CD14-positive monocyte (primary cell): ENCODE measurements around a stretch of chr6.

- CAGE, long polyA plus RNA: no peak
These were observed 8.0 kb downstream of the ARG1 start for GRCh38 chr6:131581050-131581441.

GRCh38 chr6:131586526-131587479 is 13.8 kb downstream of the ARG1 start:
- CAGE, long polyA plus RNA: no peak

GRCh38 chr6:131608902-131609609 is 19.0 kb downstream of the MED23 start:
- CAGE, long polyA plus RNA: no peak

GRCh38 chr6:131635333-131635804 is 1.7 kb upstream of the ENPP3 start:
- CAGE, long polyA plus RNA: no peak

GRCh38 chr6:131637860-131638602 is 929 bp downstream of the ENPP3 start:
- CAGE, long polyA plus RNA: no peak

DNA sequence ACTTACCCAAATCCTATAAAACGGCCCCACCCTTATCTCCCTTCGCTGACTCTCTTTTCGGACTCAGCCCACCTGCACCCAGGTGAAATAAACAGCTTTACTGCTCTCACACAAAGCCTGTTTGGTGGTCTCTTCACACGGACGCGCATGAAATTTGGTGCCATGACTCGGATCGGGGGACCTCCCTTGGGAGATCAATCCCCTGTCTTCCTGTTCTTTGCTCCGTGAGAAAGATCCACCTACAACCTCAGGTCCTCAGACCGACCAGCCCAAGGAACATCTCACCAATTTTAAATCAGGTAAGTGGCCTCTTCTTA is 49.4 kb downstream of the CCN2 start:
- CAGE, long polyA plus RNA: no peak

GRCh38 chr6:132131328-132132184 is 180.4 kb upstream of the CCN2 start:
- CAGE, long polyA plus RNA: no peak

GRCh38 chr6:132334112-132334687 is 67.1 kb downstream of the MOXD1 start:
- CAGE, long polyA plus RNA: no peak

DNA sequence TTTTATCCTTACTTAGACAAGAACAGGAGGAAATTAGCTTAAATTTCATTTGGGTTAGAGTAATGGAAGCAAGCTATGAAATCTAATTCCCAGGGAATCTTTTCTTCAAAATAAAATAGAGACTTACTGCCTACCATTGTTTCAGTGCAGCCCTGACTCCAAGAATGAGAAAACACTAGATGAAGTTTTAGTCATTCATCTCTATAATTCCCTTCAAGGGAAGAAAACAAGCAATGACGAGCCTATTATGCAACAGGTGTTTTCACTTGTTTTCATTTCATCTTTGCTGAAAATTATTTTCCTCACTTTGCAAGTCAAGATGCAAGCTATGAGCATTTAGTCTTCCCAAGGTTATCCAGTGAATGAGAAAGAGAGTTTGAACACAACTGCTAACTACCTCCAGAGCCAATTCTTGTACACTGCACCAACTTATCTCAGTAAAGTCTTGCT is 37.1 kb downstream of the MOXD1 start:
- CAGE, long polyA plus RNA: no peak

DNA sequence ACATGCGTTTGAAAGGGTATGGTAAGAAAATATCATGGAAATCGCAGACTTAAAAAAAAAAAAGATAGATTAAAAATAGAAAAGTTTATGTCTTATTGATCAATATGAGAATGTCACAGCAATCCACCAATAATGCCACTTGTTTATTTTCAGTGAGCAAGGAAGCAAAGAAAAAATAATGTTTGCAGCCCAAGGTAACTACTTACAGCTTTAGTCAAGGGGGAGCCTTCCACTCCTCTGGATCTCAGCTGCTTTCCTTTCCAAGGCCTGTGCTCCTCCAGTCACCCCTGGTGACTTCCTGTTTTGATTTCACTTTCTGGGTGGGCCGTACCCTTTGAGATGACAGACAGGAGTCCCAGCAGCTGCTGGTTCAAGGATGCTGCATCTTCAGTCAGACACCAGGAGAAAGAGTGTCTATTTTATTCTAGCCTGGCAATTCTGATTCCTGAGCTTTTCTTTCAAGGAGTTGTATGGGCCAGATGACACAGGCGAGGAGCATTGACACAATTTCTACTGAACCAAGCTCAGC is 5.5 kb upstream of the VNN2 start:
- CAGE, long polyA plus RNA: start-site peak on the minus strand centred at position 275 of the sequence, 51 bp wide, 64 and 32 reads in 2 replicates

GRCh38 chr6:133062106-133062685 is 179.0 kb upstream of the EYA4 start:
- CAGE, long polyA plus RNA: no peak

DNA sequence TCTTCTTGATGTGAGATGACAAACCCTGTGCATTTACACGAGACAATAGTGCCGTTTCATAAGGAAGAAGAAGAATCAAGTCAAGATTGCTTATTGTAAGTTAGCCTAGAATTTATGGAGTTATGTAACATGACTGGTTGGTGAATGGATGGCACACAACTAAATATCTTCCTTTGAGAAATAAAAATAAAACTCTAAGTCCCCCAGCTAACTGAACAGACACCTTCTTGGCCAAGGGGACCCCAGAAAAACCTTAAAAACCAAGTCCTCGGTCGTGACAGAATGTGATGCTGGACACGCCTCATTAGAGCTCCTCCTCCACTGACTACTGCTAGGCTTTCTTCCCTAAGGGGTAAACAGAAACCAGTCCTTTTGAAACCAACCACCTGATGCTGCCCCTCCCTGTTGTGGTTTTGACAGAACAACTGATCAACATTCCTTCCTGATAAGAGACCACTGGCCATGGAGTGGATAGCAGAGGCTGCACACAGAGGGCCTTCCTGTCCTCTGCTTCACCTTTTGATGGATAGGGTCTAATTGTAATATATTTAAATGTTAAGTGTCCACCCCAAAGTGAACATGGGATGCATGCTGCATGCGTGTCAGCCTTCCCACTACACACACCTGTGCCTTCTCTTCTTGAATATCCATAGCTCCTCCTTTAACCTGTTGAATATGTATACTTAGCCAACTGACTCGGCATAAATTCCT is 27.7 kb upstream of the SLC2A12 start:
- CAGE, long polyA plus RNA: no peak

DNA sequence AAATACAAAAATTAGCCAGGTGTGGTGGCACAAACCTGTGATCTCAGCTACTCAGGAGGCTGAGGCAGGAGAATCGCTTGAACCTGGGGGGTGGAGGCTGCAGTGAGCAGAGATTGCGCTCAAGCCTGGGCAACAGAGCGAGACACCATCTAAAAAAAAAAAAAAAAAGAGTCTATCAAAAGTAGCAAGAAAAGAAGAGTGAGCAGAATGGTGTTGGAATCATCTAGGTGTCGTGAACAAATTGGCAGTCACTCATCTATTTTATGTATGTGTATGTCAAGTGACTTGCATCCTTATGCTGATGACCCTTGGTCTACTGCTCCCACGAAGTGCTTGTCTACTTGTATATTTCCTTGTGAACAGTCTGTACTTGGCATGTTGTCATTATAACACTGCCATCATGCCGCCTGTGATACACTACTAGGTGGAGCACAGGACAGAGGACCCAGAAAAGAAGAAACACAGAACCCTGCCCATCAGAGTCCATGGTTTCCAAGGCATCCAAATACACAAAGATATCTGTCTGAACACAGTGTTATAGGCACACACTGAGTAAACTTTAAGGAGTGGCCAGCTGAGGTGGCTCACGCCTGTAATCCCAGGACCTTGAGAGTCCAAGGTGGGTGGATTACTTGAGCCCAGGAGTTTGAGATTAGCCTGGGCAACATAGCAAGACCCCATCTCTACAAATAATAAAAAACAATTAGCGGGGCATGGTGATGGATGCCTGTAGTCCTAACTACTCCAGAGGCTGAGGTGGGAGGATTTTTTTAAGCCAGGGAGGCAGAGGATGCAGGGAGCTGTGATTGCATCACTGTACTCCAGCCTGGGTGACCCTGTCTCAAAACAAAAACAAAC is 110.4 kb upstream of the SLC2A12 start:
- CAGE, long polyA plus RNA: no peak

- CAGE, long polyA plus RNA: no peak
These were observed 114.4 kb upstream of the SLC2A12 start for GRCh38 chr6:134166685-134167329.

GRCh38 chr6:134295814-134296658 is 21.9 kb downstream of the SGK1 start:
- CAGE, long polyA plus RNA: no peak

DNA sequence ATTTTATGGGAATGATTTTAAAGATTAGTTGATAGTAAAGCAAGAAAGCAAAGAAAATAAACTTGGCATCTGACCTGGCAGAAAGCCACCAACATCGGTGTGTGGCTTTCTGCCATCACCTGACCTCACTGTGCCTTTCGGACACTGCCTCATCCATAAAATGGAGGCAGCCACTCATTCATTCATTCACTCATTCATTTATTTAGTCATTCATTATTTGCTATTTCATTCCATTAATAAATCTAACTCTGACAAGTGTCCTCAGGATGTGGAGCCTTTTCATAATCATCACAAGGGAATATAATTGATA is 773 bp upstream of the SGK1 start:
- CAGE, long polyA plus RNA: no peak

GRCh38 chr6:134399718-134399955 is 81.7 kb upstream of the SGK1 start:
- CAGE, long polyA plus RNA: no peak

DNA sequence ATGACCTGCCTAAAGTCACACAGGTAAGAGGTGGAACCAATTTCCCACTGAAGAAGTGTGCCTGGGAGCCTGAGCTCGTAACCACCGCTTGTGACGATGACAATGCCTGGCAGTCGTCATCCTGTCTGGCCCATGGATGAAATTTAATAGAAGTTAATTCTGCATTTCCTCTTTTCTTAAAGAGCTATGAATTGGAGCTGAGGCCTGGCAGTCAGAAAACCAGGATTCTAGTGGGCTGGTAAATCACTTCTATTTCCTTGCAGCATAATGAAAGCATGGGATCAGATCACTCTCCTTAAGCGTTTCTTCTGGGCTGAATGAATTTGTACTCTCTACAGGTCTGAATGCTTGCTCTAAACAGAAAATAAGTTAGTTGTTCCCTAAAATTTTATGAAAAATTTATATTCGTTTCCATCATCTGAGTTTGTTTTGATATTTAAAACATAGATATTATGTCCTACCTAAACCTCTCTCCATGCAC is 200.0 kb upstream of the SGK1 start:
- CAGE, long polyA plus RNA: no peak

- CAGE, long polyA plus RNA: no peak
These were observed 99.9 kb downstream of the ALDH8A1 start for GRCh38 chr6:134849735-134850639.

DNA sequence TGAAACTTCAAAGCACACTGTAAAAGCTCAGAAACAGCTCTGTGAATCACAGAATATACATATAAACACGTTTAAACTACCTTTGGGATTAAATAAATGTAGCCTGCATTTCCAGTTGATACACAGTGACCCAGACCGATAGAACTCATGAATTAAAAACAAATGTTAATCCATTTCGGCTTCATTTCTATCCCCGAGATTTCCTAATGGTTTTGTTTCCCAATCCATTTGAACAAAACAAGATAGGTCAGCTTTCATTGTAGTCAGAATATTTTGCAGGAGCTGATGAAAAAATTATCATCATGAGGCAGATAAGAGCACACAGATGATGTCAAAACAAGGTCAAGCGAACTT is 96.3 kb downstream of the ALDH8A1 start:
- CAGE, long polyA plus RNA: no peak